Measurements from ENCODE around the genes MOB1A and DCTN1.

DNA sequence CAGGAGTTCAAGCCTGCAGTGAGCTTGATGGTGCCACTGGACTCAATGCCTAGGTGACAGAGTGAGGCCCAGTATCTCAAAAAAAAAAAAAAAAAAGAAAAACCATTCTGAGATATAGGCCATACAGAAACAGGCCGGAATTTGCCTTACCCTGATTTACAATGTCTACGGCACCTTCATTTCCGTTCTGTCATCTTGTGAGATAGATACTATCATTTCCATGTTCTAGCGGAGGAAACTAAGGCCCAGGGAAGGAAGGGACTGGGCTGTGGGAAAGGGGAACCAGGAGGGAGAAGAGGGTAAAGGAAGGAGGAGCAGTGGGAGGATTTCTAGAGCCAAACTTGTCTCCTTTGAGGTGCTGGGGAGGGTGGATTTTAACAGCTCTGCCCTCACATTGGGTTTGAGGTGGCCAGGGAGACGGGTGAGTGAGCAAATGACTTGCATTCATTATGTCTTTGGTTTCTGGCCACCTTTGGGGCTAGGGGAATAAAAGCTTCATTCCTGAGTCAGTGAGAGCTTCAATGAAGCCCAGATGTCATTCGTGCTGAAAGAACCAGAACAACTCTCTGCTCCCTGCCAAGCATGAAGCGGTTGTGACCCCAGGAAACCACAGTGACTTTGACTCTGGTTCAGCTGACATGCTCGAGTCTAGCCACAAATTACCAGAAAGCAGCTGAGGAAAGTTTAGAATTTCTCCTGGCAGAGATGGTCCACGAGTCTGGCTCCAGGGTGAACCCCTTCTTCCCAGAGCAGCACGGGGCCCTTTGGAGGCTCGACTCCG lies 3.7 kb downstream of the ACTG2 start:
- PRO-cap, result no peak
- RAMPAGE, long total RNA, result no peak

DNA sequence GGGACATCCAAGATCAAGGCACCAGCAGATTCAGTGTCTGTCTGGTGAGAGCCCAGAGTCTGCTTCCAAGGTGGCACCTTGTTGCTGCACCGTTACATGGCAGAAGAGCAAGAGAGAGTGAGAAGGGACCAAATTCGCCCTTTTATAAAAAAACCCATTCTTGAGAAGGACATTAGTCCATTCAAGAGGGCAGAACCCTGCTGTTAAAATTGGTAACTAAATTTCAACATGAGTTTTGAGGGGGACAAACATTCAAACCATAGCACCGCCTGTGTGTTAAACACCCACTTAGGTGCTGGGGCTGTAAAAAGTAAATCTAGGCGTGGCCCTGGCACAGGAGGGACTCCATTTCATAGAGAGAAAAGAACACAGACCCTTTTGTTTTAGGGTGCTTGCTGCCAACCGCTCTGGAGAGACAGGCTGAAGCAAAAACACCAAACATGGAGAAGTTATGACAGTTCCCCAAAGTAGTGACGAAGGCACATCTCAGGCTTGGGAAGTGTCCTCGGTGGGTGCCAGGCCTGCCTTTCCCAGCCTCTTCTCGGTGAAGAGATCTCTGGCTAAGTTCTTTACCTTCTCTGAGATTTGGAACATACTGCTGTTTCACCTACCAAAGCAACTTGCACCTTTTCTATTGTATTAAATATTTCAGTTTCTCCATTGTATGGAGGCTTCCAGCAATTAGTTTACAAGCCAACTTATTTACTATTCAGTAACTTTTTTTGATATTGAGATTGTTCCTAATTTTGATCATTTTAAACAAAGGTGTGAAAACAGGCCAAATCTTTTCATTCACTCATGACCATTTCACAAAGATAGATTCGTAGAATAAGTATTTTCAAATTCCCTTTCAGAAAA lies 5.2 kb downstream of the ACTG2 start:
- PRO-cap, result no peak
- RAMPAGE, long total RNA, result no peak

GRCh38 chr2:73913203-73913881 lies 13.3 kb upstream of the DGUOK start:
- PRO-cap, result no peak
- RAMPAGE, long total RNA, result no peak

DNA sequence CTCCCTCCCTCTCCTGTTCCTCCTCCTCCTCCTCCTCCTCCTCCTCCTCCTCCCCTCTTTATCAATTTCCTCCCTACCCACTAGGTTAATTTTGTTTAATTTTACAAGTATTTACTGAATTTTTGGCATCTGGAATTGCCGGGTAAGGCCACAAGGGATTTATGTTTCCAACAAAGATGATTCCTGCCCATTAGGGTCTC lies 6.3 kb upstream of the DGUOK start:
- PRO-cap, result no peak
- RAMPAGE, long total RNA, result no peak

DNA sequence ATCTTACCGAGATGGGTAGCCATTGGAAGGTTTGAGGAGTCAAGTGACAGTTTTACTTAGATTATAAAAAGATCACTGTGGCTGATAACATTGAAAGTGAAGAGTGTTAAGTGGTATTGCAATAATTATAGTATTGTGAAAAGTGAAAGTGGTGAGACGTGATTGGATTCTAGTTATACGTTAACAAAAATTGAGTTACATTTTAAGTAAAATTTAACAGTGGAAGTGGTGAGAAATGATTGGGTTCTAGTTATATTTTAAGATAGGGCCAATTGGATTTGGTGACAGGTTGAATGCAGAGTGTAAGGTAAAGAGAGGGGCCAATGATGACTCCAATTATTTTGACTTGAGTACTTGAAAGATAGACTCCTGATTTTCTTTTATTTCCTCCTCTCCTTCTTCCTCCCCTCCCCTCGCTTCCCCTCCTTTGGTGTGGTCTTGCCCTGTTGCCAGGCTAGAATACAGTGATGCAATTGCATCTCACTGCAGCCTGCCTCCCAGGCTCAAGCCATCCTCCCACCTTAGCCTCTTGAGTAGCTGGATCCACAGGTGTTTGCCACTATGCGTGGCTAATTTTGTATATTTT lies 2.1 kb downstream of the DGUOK start:
- PRO-cap, result no peak
- RAMPAGE, long total RNA, result no peak

- PRO-cap, result no peak
- RAMPAGE, long total RNA, result no peak
Observed at GRCh38 chr2:73935368-73936357, 9.0 kb downstream of the DGUOK start.

GRCh38 chr2:74002171-74003002 lies 17.7 kb downstream of the TET3 start:
- PRO-cap, result no peak
- RAMPAGE, long total RNA, result no peak

DNA sequence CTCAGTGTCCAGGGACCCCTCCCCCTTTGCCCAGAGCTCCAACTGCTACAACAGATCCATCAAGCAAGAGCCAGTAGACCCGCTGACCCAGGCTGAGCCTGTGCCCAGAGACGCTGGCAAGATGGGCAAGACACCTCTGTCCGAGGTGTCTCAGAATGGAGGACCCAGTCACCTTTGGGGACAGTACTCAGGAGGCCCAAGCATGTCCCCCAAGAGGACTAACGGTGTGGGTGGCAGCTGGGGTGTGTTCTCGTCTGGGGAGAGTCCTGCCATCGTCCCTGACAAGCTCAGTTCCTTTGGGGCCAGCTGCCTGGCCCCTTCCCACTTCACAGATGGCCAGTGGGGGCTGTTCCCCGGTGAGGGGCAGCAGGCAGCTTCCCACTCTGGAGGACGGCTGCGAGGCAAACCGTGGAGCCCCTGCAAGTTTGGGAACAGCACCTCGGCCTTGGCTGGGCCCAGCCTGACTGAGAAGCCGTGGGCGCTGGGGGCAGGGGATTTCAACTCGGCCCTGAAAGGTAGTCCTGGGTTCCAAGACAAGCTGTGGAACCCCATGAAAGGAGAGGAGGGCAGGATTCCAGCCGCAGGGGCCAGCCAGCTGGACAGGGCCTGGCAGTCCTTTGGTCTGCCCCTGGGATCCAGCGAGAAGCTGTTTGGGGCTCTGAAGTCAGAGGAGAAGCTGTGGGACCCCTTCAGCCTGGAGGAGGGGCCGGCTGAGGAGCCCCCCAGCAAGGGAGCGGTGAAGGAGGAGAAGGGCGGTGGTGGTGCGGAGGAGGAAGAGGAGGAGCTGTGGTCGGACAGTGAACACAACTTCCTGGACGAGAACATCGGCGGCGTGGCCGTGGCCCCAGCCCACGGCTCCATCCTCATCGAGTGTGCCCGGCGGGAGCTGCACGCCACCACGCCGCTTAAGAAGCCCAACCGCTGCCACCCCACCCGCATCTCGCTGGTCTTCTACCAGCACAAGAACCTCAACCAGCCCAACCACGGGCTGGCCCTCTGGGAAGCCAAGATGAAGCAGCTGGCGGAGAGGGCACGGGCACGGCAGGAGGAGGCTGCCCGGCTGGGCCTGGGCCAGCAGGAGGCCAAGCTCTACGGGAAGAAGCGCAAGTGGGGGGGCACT lies 46.4 kb downstream of the BOLA3 start:
- PRO-cap, result no peak
- RAMPAGE, long total RNA, result no peak

- PRO-cap, result unidirectional peak, minus-strand start at chr2:74178878
- RAMPAGE, long total RNA, result start-site peak on the minus strand at chr2:74178829-74178868, 304 and 233 reads in 2 replicates
Observed at GRCh38 chr2:74177984-74179341, at the start of gene MOB1A. Gene MOB1A, minus strand, starts transcription at chr2:74178879.

DNA sequence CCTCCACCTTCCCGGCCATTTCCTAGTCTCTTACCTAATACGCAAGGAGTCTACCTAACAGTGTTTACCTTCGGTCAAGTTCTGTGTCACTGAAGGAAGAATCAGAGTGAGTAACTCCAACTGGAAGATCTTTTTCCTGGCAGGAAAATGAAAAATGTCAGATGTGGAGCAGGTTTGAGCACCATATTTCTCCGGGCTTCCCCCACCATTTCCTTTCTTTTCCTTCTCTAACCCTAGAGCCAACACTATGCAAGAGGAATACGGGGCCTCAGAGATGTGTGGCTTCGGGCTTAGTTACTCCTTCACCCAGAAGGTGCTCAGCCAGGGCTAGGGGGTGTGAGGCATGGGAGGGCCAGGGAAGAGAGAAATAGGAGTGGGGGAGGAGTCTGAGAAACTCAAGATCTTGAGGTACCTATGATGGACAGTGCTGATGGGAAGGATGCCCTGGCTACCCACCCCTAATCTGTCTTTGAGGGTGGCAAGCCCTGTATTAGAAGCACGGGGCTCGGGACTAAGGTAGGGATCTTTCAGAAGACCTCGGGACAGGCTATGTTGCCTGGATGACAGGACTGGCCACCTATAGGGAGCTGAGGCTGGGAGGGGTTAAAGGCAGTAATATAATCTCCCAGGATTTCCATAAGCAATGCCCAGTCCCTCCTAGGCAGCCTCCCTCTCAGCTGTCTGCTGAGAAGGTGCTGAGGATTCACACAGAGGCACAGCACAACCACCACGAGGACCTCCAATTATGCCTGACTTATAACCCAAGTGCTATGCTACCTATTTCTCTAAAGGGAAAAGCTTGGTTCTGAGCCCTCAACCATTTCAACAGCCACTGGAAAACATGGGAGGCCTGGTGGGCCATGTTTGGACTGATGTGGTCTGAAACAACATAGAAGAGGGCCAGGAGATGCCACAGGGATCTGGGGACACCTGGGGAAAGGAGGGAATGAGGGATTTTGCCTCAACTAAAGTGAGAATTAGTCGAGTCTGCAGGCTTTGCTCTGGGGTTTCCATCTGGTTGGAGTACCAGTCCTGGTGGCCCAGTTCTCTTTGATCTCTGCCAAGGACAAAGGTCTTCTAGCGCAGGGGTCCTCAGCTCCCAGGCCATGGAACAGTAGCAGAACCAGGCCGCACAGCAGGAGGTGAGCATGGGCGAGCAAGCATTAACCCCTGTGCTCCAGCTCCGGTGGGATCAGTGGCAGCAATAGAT lies 23.4 kb downstream of the MTHFD2 start:
- PRO-cap, result no peak
- RAMPAGE, long total RNA, result no peak

GRCh38 chr2:74278068-74278614 lies 65.1 kb downstream of the SLC4A5 start:
- PRO-cap, result no peak
- RAMPAGE, long total RNA, result no peak

- PRO-cap, result no peak
- RAMPAGE, long total RNA, result no peak
Observed at GRCh38 chr2:74334749-74335056, 8.5 kb downstream of the SLC4A5 start.

DNA sequence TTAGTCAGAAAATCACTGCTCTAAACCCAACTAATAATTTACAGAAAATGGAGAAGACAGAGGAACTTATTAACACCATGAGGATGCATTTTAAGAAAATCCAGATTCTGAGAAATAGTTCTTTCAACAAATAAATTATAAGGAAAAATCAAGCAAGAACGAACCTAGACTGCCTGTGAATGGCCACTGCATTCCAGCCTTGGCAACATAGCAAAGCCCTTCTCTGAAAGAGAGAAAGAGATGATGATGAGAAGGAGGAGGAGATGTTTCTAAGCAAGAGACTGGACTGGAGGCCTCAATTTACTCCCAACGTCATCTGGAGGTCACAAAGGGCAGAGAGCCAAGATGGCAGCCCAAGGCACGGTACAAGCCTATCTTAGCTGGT lies 6.5 kb upstream of the SLC4A5 start:
- PRO-cap, result no peak
- RAMPAGE, long total RNA, result no peak

DNA sequence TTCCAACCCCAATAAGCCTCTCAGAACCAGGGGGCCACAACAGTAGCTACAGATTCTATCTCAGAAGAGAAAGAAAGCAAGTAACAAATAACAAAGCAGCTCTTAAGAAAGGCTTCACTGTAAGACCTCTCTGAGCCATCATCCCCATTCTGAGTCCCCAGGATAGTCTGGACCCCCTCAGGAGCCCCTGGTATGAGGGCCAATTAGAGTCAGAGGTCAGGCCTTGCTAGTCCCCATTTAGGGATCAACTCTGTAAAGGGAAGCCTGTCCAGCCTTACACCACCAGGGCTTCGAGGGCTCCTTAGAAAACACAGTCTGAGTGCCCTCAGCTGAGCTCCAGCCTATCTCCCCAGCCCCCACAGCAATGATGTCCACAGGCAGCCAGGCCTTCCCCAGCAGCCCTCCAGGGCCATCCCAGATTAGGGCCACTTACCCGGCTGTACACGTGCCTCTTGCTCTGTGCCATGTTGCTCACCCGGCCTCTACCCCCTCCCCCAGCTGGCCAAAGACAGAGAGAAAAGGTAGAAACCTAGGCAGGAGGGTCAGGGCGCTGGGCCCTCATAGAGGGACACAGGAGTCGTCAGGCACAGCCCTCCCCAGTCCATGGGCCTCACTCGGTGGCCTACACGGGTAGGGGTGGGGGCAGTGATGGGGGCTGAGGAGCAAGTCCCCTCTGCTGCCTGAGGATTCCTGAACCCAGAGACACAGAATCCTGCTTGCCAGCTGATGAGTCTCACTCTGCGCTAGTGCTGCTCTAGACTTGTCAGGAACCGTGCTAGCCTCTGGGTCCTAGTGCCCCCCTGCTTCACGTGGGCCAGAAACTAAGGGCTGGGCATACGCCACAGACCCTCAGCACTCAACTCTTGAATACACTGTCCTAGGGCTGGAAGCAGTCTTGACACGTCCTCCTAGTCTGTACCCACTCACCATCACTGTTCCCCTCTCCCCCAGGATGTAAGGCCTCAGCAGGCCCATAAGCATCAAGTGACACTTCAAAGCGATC lies at the start of gene DCTN1:
TSS of gene DCTN1 (minus strand) at position 740 of the 1,003 bp plus-strand sequence.
- PRO-cap, result no peak
- RAMPAGE, long total RNA, result start-site peak on the minus strand centred at position 723 of the sequence, 51 bp wide, 314 and 382 reads in 2 replicates

DNA sequence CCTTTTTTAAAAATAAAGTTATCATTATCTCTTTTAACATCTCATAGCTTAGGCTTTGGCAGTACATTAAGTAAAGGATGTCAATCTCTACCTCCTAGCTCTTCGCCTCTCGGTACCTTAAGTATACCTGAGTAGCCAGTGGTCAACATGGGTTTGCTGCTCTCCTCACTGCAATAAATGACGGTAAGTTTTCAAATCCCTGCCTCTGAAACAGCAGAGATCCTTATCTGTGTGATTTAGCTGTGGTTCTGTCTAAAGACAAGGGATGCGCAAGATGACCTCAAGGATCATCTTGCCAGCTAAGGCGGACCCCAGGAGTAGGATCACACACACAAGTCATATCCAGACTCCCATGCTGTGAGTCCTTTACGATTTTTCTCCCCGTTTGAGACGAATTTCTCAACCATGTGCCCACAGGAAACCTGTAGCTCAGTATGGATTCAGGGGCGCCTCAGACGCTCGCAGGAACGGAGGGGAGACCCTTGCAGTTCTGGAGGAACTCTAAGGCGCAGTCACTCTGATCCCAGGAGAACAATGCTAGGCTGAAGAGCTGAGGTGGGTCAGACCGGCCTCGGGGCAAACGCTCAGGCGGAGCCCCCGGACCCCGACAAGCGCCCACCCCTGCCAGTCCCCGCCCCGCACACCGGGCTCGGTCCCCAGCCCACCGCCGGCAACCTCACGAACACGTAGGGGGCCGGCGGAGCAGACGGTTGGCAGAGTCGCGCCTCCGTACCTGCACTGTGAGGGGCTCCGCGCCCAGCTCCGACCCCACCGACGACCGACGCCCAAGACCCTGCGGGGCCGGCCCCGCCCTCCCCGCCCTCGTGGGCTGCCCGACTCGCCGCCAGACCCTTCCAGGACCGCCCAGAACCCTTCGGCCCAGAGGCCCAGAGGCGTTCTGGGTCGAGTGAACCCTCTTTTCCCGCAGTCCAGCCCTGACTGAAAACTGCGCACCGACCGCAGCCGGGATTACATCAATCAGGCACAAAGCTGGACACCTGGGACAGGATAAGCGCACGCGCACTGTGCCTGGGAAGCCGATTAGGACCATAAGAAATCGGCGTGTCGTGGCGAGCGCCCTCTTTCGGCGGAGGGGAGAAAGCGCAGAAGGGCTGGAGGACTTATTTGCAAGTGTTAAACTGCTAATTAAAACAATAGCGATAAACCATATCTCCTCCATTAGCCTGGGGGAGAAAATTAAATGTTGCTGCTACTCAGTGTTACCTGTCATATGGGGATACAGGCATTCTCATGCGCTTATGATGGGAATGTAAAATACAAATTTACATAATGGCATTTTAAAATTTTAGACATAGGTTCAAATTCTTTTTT lies 11.4 kb upstream of the DCTN1 start:
- PRO-cap, result no peak
- RAMPAGE, long total RNA, result start-site peak on the minus strand centred at position 790 of the sequence, 58 bp wide, 1,239 and 632 reads in 2 replicates

DNA sequence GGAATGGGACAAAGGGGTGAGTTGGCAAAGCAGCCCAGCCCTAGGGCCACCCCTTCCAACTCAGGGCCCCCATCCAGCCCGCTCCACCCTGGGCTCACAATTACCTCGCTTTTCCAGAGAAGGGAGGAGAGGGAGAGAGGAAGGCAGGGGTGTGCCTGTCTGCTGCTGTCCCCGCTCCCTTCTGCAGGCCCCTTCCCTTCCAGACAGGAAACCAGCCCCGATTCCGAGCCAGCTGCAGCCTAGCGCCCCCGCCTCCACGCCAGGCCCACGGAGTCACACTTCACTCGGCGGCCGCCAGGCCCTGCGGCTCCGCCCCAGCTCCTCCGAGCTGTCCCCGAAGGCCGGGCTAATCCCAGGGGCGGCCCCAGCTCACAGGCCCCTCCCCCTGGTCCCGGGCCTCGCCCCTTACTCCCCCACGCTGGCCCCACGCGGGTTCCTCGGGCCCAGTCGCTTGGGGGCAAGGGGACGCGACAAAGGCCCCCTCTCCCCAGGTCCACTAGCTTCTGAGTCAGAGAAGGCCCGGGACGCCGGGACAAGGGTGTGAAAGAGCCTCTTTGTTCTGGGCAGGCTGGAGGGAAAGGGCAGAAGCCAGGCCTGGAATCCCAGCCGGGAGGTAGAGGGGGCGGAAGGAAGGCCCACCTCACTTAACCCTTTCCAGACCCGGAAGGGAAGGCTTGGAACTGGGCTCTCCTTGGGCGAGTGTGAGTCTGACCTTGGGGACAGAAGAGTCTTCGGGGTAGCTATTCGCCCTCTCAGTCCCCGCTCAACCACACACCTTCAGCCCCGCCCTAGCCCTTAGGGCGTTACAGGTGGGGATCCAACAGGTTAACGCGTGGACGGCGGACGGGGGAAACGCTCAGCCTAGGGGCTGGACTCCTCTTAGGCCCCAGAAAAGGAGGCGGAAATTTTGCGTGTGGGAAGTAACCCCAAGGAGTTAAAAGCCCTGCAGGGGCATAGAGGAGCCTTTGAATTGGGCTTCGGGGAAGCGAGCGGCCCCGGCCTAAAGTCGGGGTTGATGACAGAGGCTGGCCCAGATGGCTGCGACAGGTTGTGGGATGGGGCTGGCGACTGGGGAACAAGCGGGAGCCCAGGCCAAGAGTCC lies 1.1 kb downstream of the RTKN start:
- PRO-cap, result no peak
- RAMPAGE, long total RNA, result no peak

DNA sequence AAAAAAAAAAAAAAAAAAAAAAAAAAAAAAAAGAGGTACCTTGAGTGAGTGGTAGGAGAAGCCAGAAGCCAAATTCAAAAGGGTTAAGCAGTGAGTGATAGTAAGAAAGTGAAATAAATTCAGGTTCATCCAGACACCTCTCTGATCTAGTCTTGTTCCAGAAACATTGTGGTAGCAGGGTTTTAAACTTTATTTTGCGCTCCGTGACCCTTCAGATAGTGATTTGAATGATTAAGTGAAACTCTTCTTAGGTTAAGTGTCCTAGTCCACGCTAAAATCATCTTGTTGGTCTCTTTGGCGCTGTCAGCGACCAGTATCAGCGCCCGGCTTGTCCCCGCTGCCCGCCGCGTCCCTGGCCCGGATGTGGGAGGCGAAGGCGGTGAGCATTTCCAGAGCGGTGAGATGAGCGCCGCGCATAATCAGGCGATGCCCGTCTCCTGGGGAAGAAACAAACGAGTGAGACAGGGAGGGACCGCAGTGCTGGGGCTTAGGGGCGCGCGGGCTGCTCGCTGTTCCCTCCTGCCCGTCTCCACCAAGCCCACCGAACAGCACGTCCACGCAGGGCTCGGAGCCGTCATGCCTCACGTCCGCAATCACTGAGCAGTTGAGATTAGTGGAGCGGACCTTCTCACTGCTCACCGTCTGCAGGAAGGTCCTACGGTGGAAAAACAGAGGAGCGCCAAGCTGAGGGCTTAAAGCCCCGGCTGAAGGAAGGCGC lies 505 bp downstream of the MRPL53 start:
- PRO-cap, result no peak
- RAMPAGE, long total RNA, result no peak

DNA sequence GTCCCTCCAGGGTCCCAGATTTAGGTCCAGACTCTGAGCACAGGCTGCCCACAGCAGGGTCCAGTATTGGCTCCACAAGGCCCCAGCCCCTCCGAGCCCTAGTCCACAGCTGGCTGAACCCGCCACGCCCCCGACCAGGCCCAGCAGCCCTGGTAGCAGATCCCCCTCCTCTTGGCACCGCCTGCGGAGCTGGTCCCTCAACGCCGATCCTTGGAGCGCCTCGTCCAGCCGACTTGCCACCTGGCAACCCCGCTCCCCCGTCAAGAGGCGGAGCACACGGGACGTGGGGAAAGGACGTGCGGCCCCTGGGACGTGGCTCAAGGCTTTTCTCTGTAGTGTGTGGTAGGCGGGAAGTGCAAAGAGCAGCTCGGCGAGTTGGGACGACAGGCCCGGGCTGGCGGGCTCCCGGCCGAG lies 931 bp downstream of the CCDC142 start:
- PRO-cap, result no peak
- RAMPAGE, long total RNA, result no peak

- PRO-cap, result no peak
- RAMPAGE, long total RNA, result no peak
Observed at GRCh38 chr2:74554931-74555998, 745 bp downstream of the DOK1 start.

DNA sequence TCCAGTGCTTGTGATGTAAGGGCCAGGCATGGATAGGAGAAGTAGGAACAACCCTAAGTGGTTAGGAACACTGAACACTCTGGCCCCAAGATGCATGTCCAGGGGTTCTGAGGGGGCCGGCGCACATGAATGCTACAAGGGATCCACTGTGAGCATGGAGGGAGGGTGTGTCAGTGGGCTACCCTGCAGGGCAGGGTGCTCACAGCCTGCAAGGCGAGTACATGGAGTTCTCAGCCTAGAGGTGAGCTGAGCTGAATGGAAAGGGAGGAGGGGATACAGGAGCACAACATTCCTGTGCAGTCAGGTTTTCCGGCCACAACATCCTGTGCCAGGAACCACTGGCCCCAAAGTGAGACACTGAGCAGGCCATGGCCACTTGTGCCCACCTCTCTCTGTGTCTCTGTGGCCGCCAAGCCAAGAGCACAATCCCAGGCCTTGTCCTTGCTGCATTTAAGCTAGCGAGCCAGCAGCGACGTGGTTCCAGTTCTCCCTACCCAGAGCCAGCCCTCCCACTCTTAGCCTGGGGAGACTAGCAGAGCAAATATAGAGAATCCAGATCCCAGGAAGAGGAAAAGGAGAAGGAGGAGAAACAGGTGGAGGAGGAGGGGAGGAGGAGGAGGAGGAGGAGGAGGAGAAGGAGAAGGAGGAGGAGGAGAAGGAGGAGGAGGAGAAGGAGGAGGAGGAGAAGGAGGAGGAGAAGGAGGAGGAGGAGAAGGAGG lies 6.1 kb downstream of the DOK1 start:
- PRO-cap, result no peak
- RAMPAGE, long total RNA, result no peak

Measured in spinal cord (tissue), 3 donors.